BJ (cell line): Measurements from ENCODE around the genes MBD3L4, CD209 and EVI5L.

- CAGE, long polyA plus RNA: no peak
- RRBS: no CpG with 5 or more reads among the region's 3 CpGs
These were observed 13.0 kb upstream of the CD70 start for GRCh38 chr19:6603860-6604437.

GRCh38 chr19:6743228-6743698 is 3.8 kb downstream of the TRIP10 start:
- CAGE, long polyA plus RNA: no peak
- RRBS: no CpG with 5 or more reads among the region's 15 CpGs

DNA sequence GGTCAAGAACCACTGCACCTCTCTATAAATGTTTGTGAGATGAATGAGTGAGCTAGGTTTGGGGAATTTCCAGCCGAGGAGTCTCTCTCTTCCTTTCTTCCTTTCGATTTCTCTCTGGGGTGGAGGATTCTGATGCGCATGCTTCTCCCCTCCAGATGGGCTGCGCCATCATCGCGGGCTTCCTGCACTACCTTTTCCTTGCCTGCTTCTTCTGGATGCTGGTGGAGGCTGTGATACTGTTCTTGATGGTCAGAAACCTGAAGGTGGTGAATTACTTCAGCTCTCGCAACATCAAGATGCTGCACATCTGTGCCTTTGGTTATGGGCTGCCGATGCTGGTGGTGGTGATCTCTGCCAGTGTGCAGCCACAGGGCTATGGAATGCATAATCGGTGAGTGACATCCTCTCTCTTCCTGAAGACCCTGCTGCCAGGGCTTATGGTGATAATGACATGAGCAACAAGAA is 38.9 kb downstream of the ADGRE1 start:
- CAGE, long polyA plus RNA: no peak
- RRBS: no CpG with 5 or more reads among the region's 9 CpGs

GRCh38 chr19:7040037-7040398 is at the start of gene MBD3L4:
Gene MBD3L4, minus strand, starts transcription at chr19:7040179.
- CAGE, long polyA plus RNA: no peak
- RRBS: no CpG with 5 or more reads among the region's 8 CpGs

GRCh38 chr19:7114961-7115995 is 45.8 kb downstream of the ZNF557 start:
- CAGE, long polyA plus RNA: no peak
- RRBS: 76% methylated on average over 3 of the region's 21 CpGs

DNA sequence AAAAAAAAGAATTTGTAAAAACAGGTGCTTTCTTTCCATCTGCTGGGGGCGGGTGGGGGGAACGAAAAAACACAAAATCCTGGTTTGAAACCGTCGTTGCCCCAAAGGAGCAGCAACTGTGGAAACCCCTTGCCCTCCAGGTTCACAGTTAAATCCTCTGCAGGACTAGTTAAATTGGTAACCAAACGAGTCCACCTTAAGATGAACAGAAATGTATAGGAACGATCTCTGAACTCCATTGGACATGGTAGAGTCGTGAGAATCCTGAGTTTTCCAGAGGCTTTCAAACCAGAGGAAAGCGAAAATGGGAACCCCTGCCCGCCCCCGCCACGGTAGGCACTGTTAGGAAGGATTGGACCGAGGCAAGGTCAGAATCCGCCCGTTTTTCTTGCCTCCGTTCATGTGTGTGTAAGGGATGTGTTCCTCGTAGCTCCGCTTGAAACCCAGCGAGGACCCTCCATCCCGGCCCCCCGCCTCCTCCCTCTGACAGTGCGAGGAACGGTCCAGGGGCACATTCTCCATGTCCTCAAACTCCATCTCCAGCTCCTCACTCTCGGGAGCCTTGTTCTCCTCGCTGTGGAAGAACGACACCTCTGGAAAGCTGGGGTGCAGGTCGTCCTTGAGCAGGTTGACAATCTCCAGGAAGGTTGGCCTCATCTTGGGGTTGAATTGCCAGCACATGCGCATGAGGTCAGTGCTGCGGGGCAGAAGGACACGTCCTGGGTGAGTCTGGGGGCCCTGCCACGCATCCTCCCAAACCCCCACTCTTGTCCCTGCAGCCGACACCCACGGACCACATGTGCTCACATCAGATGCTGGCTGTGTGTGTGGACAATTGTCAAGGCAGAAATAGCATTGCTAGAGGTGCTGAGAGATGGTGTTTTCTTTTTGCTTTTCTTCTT is 47.5 kb downstream of the ZNF557 start:
- CAGE, long polyA plus RNA: no peak
- RRBS: no CpG with 5 or more reads among the region's 32 CpGs

DNA sequence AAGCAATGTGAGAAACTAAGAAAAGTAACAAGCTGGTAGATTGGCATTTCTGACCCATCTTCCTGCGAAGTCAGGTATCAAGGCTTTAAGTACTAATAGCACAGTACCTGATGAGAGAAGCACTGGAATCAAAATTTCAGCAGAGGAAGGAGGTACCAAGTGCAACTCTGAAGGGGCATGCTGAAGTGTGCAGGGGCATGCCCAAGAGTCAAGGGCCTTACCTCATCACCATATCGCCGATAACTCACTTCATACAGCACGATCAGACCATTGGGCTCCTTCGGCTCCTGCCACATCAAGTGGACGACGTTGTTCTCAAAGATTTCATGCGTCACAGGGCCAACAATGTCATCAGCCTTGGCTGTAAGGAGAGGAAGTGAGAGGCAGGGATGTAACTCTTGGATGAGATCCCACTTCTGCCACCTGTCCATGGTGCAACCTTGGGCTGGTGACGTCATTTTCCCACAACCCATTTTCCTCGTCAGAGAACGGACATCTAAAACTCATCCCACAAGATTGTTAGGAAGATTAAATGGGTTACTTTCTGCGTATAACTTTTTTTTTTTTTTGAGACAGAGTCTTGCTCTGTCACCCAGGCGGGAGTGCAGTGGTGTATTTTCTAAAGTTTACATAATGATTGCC is 72.1 kb downstream of the ZNF557 start:
- CAGE, long polyA plus RNA: no peak
- RRBS: no CpG with 5 or more reads among the region's 13 CpGs

DNA sequence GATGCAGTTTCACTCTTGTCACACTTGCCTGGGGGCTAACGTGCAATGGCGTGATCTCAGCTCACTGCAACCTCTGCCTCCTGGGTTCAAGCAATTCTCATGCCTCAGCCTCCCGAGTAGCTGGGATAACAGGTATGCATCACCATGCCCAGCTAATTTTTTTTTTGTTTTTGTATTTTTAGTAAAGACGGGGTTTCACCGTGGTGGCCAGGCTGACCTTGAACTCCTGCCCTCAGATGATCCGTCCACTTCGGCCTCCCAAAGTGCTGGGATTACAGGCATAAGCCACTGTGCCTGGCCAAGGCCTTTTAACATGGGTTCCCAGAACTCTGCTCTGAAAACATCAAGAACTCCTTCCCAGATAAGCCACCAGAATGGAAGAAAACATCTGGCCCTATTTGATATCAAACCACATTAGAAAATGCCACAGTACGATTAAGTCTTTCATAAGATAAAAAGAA is 112.1 kb downstream of the ZNF557 start:
- CAGE, long polyA plus RNA: no peak
- RRBS: no CpG with 5 or more reads among the region's 8 CpGs

GRCh38 chr19:7199220-7200408 is 94.6 kb downstream of the INSR start:
- CAGE, long polyA plus RNA: no peak
- RRBS: no CpG with 5 or more reads among the region's 19 CpGs

GRCh38 chr19:7253418-7253837 is 40.8 kb downstream of the INSR start:
- CAGE, long polyA plus RNA: no peak
- RRBS: no CpG with 5 or more reads among the region's 10 CpGs

GRCh38 chr19:7344732-7345469 is 3.8 kb upstream of the ARHGEF18 start:
- CAGE, long polyA plus RNA: no peak
- RRBS: no CpG with 5 or more reads among the region's 18 CpGs

DNA sequence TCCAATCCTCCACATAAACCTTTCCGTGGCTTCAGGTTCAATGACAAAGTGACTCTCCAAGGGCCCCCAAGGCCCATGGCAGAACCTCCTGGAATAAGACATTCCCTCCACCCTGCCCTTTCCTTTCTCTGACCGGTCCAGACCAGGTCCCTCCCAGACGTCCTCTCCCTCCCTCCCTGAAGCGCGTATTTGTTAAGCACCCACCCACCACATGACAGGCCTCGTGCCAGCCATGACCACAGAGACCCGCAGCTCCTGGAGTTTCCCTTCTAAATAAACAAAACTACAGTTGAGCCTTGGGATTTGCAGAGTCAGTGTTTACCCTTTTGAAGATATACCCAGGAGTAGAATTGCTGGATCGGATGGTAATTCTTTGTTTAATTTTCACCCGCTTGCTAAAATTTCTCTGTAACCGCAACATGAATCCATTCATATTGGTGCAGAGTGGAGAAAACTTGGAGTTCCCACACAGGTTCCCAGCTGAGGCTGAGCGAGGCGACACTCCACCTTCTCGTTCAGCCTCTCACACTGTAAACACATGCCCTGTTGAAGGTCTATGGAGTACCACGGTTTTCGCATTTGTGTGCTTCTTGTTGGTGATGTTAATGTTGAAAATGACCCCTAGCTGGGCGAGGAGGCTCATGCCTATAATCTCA is 66.9 kb downstream of the ARHGEF18 start:
- CAGE, long polyA plus RNA: no peak
- RRBS: no CpG with 5 or more reads among the region's 16 CpGs

GRCh38 chr19:7428560-7429340 is 60.1 kb downstream of the PEX11G start:
- CAGE, long polyA plus RNA: no peak
- RRBS: 95% methylated on average over 4 of the region's 28 CpGs

GRCh38 chr19:7533153-7533713 is 2.3 kb upstream of the PNPLA6 start:
- CAGE, long polyA plus RNA: no peak
- RRBS: 19% methylated on average over 18 of the region's 23 CpGs

DNA sequence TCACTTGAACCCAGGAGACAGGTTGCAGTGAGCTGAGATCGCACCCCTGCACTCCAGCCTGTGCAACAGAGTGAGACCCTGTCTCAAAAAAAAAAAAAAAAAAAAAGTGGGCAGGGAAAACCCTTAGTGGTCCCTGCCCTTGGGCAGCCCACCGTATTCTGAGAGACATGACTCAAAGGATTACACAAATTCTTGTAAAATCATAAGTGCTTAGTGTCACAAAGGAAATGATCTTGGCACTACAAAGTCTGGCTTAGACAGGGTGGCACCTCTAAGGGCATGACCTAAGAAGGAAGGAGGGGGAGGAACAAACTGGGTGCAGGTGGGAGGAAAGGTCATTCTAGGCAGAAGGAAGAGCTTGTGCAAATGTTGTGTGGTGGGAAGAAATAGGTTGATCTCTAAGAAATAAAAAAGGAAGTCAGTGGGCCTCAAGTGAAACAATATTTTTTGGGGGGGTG is 10.3 kb downstream of the PNPLA6 start:
- CAGE, long polyA plus RNA: no peak
- RRBS: no CpG with 5 or more reads among the region's 2 CpGs

DNA sequence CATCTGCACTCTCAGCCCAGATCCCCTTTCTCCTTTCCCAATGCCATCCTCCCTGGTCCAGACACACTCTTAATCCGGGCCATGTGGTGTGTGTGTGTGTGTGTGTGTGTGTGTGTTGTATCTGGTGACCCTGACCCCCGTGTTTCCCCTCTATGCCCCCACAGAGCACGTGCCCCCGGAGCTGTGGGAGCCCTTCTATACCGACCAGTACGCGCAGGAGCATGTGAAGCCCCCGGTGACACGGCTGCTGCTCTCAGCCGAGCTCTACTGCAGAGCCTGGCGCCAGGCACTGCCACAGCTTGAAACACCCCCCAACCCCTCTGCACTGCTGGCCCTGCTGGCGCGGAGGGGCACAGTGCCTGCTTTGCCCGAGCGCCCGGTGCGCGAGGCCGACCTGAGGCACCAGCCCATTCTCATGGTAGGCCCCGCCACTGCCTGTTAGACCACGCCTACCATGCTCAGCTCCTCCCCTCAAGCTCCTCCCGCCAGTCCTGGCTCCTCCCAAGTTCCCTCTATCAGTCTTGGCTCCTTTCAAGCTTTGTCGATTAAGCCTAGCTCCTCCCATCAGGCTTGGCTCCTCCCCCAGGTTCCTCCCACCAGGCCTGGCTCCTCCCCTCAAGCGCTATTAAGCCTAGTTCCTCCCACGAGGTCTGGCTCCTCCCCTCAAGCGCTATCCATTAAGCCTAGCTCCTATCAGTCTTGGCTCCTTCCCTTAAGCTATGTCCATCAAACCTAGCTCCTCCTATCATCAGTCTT is 9.6 kb downstream of the CAMSAP3 start:
- CAGE, long polyA plus RNA: no peak
- RRBS: 61% methylated on average over 6 of the region's 26 CpGs

GRCh38 chr19:7615554-7615764 is 13.9 kb downstream of the XAB2 start:
- CAGE, long polyA plus RNA: no peak
- RRBS: 74% methylated on average over 12 of the region's 20 CpGs

- CAGE, long polyA plus RNA: no peak
- RRBS: no CpG with 5 or more reads among the region's 45 CpGs
These were observed 929 bp downstream of the TRAPPC5 start for GRCh38 chr19:7681331-7682193.

DNA sequence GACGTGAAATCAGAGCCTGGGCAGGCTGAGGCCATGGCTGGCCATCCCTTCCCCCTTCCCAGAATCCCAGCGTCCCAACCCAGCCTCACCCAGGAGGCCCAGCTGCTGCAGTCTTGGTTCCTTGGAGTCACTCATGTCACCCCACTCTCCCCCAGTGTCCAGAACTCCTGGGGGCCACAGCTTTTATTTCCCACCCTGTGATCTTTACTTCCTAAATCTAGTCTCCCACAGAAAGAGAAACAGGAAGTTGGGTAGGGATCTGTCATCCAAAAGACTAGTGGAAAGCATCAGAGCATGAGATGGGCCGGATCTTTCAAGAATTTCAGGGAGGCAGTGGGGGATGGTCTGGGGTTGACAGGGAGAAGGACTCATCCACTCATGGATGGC is at the start of gene CD209:
TSS of gene CD209 (minus strand) at position 158 of the 387 bp plus-strand sequence.
- CAGE, long polyA plus RNA: no peak
- RRBS: no CpG with 5 or more reads among the region's 3 CpGs

- CAGE, long polyA plus RNA: no peak
- RRBS: under 1% methylated on average over 14 of the region's 86 CpGs
These were observed at the start of gene EVI5L for GRCh38 chr19:7829419-7830464. Gene EVI5L, plus strand, starts transcription at chr19:7830218.